Mesangial cell (primary cell): ENCODE measurements around a stretch of chr12.

- RAMPAGE, long total RNA, result no peak
These were observed 10.0 kb downstream of the ETV6 start for GRCh38 chr12:11659243-11660107.

- RAMPAGE, long total RNA, result no peak
These were observed 94.3 kb downstream of the ETV6 start for GRCh38 chr12:11743604-11744270.

DNA sequence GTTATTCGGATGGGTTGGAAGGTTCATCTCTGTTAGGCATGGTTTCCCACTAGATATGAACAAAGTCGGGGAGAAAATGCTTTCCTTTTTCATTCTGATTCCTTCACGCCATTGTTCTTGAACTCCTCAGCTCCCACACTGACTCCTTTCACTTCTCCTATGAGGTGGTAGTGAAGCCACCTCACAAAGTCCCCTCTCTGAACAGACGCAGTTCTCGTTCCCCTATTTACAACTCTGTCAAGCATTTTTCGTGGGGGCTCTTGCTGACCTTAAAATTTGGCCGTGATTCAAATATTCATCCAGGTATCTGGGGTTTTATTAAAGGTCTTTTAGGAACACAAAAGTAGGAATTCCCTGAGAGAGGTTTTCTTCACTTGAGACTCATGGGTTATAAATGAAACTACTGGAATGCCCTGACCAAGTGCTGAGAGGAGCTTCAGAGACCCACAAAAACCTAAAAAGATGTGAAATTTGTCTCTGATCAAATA is 113.6 kb downstream of the ETV6 start:
- RAMPAGE, long total RNA, result no peak

GRCh38 chr12:11766271-11767065 is 117.0 kb downstream of the ETV6 start:
- RAMPAGE, long total RNA, result no peak

DNA sequence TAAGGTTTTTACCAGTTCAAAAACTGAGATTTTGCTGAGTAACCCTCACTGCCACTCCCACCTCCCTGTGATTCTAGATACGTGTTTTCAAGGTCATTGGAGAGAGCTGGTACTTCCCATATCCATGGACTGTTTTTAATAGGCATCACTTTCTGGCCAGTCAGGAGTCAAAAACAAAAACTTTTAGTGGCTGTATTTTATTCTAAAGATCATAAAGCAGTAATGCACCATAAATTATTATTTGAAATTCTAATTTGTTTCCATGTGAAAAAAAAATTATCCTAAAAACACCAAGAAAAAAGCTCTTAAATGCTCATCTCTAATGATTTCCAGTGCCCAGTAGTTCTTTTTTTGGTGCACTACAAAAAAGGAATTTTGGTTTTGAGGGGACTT is 187.5 kb downstream of the ETV6 start:
- RAMPAGE, long total RNA, result no peak

DNA sequence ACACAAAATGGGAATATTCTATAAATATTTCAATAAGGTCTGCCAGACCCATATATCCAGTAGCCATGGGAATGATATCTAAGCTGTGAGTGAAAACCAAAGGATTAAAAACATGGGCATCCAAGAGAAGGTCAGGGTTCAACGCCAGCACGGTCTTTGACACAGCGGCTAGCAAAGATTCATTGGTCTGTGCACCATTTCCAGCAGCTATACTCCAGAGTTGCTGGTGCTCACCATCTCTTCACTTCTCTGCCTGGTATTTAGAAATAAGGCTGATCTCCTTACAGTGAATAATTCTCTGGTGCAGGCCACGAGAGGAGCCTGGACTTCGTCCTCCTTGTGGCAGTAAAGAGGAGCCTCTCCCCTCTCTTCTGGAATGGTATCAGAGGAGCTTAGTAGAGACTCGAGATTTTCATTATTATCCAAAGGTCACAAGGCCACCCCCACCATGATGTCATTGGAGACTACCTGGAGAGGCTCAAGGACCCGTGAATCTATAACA is 30.9 kb upstream of the BCL2L14 start:
- RAMPAGE, long total RNA, result no peak

- RAMPAGE, long total RNA, result no peak
These were observed 25.8 kb downstream of the LRP6 start for GRCh38 chr12:12240987-12241509.

DNA sequence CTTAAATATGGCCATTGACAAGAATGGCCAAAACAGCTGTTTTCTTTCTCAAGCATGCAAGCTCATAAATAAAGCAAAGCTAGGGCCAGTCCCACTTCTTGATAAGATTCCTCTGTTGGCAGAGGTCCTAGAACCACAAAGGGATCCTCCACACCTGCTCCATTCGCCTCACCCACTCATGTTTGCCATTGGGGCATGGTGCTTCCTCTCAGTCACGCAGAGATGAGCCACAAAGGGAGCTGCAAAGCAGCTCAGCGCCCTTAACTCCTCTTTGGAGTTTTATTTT is 16.7 kb downstream of the MANSC1 start:
- RAMPAGE, long total RNA, result no peak

DNA sequence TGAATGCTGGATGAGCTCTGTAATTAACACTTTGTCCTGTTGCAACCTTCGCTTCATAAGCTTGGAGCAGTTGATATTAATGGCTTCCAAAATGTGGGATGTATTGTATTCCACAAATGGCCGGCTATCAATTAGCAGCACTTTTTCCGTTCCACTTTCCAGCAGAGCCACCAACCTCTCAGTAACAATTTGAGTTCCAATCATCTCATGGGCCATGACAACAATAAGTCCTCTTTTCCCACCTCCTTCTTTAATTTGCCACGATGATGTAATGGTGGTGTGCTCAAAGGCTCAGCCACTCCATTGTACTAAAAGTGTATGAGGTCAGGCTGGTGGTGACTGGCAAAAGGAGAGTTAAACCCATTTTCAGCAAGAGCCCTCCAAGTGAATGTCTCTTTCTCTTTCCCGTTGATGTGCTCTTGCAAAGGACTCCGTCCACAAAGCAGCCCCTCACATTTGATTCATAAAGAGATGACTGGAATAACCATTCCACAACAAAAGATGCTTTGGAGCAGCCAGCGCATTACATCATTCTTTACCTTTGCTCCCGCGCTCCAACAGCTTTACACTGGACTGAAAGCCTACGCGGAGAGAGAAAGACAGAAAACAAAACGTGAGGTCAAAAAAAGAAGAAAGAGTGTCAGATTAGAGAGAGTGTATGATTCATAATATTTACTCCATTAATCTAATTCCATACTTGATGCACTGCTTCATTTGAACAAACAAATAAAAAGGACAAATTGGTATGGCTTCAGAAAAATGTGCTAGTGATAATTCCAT is 41.6 kb downstream of the DUSP16 start:
- RAMPAGE, long total RNA, result no peak

DNA sequence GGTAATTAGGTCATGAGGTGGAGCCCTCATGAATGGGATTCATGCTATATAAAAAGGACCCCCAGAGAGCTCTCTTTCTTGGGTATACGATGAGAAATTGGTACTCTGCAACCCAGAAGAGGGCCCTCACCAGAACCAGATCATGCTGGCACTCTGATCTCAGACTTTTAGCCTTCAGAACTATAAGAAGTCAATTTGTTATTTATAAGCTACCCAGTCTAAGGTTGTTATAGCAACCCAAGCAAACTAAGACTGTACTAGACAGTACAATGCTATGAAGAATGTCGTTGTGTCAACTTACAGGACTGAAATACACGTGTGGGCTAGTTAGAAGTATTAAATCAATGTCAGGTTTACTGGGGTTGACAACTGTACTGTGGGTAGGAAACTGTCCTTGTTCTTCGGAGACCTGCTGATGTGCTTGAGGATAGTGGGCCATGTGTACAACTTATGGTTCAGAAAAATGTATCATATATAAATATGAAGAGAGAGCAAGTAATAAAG is 19.7 kb downstream of the DUSP16 start:
- RAMPAGE, long total RNA, result no peak

- RAMPAGE, long total RNA, result no peak
These were observed 820 bp upstream of the DUSP16 start for GRCh38 chr12:12563455-12563911.

GRCh38 chr12:12684240-12685190 is 11.5 kb downstream of the GPR19 start:
- RAMPAGE, long total RNA, result no peak

GRCh38 chr12:12724764-12725154 is 7.6 kb downstream of the CDKN1B start:
- RAMPAGE, long total RNA, result no peak

GRCh38 chr12:12741456-12742099 is 24.4 kb downstream of the CDKN1B start:
- RAMPAGE, long total RNA, result no peak

- RAMPAGE, long total RNA, result no peak
These were observed 4.3 kb downstream of the GSG1 start for GRCh38 chr12:13099023-13099660.

GRCh38 chr12:13100613-13100956 is 2.9 kb downstream of the GSG1 start:
- RAMPAGE, long total RNA, result no peak

DNA sequence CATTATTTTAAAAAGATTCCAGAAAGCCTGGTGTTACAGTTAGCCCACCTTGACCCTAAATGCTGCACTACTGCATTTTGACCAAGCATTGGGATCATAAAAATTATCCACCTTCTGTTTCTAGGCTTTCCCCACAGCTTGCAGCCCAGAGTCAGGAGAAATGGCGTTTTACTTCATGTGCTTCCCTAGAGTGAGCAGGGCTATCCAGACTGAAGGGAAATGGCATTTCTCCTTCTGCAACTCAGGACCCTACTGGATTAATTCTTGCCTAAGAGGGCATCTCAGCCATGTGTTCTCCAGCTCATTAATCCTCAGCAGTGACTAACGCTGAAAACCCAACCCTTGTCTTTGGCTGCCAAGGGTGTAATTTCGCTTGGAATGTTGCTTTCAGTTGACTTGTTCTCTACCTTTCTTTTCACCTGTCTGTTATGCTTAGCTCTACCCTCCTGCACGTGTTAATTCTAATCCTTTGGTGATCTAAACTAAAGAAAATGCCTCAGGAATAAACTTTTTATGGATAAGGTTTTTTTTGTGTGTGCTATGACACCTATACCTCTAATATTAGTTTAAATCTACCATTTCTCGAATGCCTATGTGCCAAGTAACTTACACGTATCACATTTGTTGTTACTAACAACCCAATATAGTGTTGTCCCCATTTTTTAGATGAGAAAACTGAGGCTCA is 21.0 kb upstream of the EMP1 start:
- RAMPAGE, long total RNA, result no peak

DNA sequence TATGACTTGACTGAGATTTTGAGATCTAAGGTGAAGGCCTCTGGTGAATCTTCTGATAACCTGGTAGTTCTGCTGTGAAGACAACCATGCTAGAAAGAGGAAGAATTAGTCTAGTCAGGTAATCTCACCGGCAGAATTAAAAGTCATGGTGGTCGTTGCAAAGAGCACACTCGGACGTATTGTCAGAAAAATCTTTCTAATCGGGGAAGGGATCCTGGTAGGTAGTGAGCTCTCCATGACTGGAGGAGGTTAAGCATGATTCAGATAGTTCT is 8.3 kb downstream of the EMP1 start:
- RAMPAGE, long total RNA, result no peak

- RAMPAGE, long total RNA, result no peak
These were observed 193.8 kb downstream of the EMP1 start for GRCh38 chr12:13390174-13390866.

GRCh38 chr12:13441012-13441259 is 244.4 kb downstream of the EMP1 start:
- RAMPAGE, long total RNA, result no peak